ENCODE measurements around a stretch of chr7.

DNA sequence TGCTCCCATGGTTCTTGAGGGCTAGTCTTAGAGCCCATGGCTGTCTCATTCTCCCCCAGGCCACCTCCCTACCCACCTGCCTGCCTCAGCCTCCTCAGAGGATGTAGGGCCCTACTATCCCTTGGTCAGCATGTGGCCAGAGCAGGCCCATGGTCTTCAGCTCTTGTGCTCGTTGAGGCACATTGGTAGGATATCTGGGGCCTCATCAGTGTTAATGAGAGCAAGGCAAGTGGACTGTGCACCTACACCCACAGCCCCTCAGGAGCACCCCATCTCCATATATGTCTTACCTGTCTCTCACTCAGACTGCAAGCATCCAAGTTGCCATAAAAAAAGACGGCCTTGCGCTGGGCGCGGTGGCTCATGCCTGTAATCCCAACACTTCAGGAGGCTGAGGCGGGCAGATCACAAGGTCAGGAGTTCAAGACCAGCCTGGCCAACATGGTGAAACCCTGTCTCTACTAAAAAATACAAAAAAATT, 72.2 kb upstream of the PPP1R9A start:
- PRO-cap: no peak

- PRO-cap: no peak
Observed at GRCh38 chr7:94908767-94908976, 1.3 kb downstream of the PPP1R9A start.

GRCh38 chr7:95027226-95027618, 119.8 kb downstream of the PPP1R9A start:
- PRO-cap: no peak

GRCh38 chr7:95399802-95400540, 3.8 kb upstream of the PON3 start:
- PRO-cap: no peak

- PRO-cap: no peak
Observed at GRCh38 chr7:95478162-95479021, 7.4 kb upstream of the ASB4 start.

- PRO-cap: no peak
Observed at GRCh38 chr7:95553862-95554469, 42.4 kb downstream of the PDK4 start.

DNA sequence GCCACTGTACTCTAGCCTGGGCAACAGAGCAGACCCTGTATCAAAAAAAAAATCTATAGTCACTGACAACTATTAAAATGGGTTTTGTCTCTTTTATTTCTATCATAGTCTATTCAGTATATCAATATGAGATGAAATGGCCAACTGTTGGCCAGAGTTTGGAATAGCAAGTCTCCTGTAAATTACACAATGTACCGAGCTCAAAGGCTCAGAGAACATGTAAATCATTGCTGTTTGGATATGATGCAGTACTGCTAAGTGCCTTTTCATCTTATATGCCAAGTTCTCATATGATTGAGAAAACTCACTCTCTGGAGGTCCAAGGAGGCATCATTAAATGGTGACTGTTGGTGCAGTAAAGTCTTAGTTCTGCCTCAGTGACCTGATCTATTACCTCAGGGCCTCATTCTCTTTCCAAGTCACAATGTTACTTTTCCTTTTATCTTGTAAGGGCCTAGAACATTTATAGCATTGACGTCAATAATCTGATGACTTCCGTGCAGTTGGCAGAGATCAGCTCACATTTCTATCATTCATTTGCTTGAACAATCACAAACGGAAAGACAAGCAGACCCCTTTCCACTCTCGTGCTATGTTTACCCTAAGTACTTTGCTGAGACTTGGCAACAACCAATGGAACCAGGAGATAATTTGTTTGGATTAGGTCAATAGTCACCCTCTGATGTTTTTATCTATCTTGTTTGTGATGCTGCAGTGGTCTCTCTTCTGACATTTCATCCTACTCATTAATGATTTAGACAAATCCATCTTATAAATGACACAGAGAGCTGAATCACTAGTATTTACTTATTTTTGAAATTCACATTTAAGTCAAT, 32.6 kb upstream of the PDK4 start:
- PRO-cap: no peak

- PRO-cap: no peak
Observed at GRCh38 chr7:95630647-95631031, 34.3 kb upstream of the PDK4 start.

DNA sequence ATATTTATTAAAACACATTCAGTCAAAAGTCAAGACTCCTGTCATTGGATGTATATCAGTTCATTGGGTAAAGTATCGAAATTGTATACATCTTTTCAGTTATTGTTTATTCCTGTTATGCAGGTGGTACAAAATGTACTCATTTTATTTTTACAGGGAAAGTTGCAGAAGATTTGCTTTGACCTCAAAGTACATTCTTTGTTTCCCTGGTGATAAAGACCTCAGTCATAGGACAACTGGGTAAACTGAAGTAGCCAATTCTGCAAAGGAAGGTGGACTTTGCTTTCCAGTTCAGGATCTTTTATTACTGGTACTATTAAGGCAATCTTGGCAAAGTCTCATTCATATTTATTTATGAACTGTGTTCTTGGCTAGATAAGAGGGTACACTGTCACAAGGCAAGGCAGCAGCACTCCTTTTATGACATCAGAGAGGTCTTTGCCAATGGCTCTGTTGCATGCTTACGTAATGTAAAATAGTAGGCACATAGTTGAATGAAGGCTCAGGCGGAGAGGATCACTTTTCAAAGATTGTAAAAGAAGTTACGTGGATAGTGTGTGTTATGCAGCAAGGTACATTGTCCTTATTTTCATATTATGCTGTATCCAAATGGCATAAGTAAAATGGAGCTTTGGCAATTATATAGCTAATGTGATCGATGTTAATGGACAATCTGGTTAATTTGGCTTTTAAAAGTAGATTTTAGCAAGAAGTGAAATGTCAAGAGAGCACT, 63.7 kb upstream of the PDK4 start:
- PRO-cap: no peak

GRCh38 chr7:96949713-96950317, 55.5 kb upstream of the DLX6 start:
- PRO-cap: no peak

- PRO-cap: no peak
Observed at GRCh38 chr7:97017453-97017895, 7.2 kb downstream of the DLX5 start.

DNA sequence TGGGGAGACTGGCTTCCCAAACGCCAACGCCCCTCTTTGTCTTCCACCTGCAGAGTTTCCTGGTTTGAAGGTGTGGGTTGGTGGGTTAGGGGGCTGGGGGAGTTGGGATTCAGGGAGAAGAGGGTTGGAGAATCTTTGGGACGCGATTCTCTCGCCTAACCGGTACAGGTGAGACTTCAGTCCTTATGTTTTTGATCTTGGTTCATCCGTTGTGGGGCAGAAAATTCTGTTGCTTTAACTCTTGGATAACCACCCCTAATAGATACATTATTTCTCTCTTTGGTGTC, 352 bp downstream of the TAC1 start:
- PRO-cap: no peak

DNA sequence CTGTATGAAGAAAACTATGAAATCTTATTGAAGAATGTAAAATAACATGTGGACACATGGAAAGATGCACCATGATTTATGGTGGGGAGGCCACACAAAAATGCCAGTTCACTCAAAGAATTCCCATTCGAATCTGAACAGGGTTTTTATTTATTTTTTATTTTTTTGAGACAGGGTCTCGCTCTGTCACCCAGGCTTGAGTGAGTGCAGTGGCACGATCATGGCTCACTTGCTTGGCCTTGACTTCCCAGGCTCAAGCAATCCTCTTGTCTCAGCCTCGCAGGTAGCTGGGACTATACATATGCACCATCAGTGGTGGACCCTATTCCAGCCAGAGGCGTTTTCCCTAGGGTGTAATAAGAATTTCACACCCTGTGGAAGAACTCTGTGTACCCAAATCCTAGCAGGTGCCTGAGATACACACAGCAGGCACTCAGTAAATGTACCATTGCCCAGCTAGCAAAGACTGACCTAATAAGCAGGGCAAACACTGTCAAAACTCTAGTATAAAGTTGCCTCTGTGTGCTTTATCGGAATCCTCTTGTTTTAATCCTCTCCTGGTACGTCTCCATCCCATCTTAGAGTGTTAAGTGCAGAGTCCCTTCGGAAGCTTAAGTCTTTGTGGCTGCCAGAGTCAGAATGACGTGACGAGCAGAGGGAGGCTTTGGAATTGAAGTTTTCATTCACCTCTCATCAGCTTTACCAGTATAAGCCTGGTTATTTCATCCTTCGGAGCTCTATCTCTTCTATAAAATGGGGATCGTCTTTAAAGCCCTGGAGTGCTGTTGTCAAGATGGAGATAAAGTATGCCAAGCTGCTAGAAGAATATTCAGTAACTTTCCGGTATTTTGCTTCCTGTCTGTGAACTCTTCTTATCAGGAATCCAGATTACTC, 33.6 kb upstream of the BHLHA15 start:
- PRO-cap: no peak

GRCh38 chr7:98284018-98285152, 2.9 kb downstream of the BRI3 start:
- PRO-cap: unidirectional peak, minus-strand start at chr7:98284526; unidirectional peak, minus-strand start at chr7:98284543

DNA sequence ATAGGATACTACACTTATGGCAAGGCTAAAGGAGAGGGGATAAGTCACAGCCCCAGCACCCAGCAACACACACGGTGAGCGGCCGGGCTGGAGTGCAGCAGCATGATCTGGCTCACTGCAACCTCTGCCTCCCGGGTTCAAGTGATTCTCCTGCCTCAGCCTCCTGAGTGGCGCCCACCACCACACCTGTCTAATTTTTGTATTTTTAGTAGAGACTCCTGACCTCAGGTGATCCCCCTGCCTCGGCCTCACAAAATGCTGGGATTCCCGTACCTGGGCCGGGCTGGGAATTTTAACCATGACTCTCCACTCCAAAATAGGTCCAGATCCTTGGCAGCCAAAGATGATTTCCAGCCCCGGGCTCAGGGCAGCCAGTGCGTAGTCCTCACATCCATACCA, 10.7 kb downstream of the BRI3 start:
- PRO-cap: no peak

GRCh38 chr7:98301734-98302330, 20.3 kb downstream of the BRI3 start:
- PRO-cap: no peak

DNA sequence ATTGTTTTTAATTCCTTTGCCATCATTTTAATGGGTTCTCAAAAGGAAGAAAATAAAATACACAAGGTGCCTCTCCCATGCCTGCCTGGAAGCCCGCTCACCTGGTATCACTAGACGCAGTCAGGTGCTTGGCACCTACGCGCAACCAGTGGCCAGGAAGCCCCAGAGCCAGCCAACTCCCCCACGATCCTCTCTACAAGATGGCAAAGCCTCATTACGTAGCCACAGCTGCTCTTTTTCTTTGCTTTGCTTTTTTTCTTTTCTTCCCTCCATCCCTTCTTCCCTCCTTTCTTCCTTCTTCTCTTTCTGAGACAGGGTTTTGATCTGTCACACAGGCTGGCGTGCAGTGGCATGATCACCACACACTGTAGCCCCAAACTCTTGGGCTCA, 34.3 kb downstream of the BAIAP2L1 start:
- PRO-cap: no peak

DNA sequence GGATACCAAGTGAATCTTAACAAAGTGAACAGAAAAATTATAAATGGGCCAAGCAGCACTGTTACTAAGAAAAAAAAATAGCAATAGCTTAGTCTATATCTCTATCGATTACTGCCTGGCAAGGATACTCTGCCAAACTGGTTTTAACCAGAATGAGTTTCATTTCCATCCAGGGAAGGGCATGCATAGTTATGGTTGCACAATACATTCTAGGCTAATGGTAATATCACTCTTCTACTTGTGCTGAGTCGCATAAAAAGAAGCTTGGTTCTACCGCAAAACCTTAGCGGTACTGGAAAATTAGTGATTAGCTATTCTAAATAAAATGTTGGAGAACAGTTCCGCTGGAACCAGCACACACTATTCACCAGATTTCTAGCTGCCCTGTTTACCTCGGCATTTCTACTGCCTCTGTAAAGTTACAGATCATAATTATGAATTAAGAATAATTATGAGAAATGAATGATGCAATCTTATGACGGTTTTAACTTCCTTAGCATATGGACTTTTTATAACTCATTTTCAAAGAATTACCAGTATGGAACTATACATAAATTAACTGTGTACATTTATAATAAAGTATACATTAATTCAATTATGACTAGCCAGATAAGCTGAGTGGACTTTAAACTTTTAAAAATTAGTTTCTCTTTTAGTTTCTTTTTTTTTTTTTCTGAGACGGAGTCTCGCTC, 29.6 kb downstream of the BAIAP2L1 start:
- PRO-cap: no peak

GRCh38 chr7:98565266-98565608, 51.8 kb upstream of the NPTX2 start:
- PRO-cap: no peak

DNA sequence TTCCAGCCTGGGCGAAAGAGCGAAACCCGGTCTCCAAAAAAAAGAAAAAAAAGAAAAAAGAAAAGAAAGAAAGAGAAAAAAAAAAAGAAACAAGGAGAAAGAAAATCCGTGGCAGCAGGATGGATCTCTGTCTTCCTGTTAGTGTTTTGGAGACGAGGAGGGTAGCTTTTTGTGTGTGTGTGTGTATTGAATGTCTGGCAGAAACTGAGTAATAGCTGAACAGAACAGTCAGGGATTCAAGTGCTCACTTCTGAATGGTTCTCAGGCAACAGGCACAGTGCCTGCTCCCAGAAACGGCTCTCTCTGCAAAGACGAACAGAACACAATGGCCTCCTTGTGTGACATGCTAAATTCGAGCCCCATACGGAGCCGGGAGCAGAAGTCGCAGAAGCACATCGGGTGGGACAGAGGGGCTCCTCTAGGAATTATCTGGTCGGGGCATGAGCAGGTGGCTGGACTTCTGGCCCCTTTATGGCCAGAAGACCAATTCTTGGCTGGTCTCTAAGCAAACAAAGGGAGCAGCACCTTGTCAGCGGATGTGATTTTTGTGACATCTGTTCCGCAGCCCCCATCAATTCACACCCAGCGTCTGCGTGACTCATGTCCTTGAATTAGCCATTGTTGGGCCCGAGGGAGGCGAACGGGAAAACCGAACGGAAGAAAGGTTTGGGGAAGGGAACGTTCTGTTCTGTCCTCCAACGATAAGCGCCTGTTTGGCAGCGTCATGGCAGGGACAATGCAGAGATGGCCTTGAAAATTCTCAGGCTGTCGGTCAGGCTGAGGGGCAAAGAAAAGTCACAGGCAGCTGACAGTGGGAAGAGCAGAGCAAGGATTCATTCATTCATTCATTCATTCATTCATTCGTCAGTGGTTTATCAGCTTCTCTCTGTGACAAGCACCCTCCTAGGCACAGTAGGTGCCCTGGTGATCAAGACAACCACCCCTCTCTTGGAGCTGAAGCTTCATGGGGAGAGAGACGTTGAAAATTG, 47.3 kb upstream of the NPTX2 start:
- PRO-cap: unidirectional peak, minus-strand start at position 206 of the sequence